ENCODE measurements around a stretch of chr1.

DNA sequence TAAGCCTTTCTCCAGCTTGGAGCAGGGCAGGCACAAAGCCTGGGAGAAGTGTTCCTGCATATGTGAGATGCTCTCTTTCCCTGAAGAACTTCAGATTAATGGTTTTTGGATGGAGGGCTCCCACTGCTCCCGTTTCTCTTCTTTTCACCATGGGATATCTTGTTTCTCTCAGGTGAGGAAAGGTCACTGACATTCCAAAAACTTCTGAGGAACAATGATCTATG lies 95.8 kb downstream of the JAK1 start:
- RRBS, result no CpG with 5 or more reads among the region's 1 CpG

- RRBS, result no CpG with 5 or more reads among the region's 6 CpGs
Observed at GRCh38 chr1:64872031-64873028, 94.0 kb downstream of the JAK1 start.

GRCh38 chr1:64894050-64894509 lies 72.3 kb downstream of the JAK1 start:
- RRBS, result no CpG with 5 or more reads among the region's 7 CpGs

- RRBS, result no CpG with 5 or more reads among the region's 5 CpGs
Observed at GRCh38 chr1:64905179-64905488, 61.2 kb downstream of the JAK1 start.

DNA sequence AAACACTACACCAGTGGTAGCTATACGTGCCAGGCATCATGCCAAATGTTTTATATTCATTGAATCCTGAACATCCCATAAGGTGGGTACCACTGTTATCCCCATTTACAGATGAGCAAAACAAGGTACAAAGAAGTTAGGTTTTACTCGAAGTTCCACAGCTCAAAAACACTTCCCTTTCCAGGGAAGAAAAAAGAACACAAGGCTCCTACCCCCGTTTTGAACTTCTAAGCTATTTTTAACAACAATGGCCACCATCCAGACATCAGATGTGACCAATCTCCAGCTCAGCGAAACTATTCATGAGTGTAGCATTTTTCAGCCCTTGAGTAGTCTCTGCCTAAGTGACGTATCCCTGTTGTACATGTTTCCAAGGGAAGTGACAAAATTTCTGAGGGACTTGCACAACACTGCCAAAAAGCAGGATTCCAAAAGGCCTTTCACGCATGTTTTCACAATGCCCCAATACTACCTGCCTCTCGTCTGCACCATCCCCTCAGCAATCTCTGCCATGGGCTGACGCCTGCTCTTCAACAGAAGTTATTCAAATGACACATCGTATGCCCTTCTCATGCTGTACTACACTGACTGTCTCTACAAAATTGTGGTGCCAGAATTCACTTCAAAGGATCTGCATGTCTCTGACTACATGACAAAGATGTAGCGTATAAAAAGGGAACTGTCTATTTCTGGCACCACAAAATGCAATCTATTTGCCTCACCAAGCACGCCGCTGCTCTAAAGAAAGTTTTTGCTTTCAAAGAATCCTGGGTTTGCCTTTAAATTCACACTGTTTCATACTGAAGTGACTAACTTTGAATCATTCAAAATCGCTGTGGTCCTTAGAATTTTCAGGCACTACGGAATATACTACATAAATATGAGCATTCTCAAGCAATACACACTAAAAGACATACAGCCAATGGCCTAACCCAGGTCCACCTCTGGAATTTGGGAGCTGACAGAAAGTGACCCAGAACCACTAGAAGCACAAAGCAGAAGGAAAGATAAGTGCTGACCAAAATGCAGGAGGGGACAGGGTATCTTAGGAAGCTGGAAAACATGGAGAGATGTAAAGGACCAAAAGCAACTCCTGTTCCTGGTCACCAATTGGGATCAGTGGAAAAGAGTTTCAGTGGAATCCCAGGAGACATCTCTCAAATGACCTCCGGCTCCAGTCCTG lies 32.9 kb downstream of the JAK1 start:
- RRBS, result no CpG with 5 or more reads among the region's 15 CpGs

- RRBS, result 6% methylated on average over 8 of the region's 20 CpGs
Observed at GRCh38 chr1:64965466-64965869, 881 bp downstream of the JAK1 start.

DNA sequence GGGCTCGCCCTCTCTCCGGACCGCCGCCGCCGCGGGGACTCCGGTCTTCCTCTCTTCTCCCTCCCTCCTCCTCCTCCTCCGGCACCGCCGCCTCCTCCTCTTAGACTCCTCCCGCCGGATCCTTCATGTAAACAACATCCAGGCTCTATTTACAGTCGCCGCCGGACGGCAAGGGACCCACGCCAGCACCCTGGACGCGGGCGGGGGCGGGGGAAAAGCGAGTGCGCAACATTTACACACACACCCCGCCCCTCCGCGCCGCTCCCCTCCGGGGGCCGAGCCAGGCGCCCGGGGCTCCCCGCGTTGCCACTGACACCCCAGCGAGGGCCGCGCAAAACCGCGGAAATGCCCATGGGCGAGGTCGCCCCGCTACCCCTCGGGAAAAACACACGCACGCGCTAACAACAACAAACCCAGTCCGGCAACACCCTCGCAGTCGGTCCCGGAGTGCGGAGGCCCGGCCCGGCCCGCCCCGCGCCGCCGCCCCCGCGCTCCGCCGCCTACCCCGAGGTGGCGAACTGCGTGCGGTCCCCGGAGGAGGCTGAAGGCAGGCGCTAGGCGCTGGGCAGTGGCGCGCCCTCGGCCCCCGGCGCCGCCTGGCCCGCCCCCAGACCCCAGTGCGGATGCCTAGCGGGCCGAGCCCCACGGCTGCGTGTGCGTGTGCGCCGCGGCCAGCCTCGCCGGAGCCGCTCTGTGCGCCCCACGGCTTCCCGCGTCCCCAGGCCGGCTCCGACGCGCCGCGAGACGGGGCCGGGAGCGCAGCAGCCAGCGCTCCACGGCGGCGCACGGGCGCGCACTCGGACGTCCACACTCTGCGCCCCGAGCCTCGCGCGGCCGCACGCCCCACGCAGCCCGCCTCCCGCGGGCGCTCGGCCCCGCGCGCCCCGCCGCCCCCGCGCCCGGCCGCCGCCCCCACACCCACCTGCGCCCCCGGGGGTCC lies 81.1 kb upstream of the AK4 start:
- RRBS, result 3% methylated on average over 27 of the region's 135 CpGs

DNA sequence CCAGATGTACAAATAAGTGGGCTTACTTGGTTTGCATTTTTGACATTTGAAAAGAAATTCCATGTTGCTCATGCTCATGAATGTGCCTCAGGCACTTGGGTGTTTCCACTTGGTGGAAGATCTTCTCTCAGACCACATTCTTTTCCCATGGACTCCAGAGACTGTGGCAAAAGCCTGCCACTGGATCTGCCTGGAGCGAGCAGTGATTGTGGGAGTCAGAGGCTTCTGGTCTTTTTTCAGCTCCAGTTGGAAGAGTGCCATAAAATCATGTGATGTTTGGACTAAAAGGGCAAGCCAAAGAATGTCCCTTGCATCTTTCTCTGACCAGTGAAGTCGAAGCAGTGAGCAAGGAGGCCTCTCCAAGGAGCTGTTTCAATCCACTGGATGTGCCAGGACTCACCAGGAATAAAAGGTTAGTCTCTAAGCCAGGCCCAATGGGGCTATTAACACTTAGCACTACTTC lies 61.4 kb upstream of the DNAJC6 start:
- RRBS, result no CpG with 5 or more reads among the region's 2 CpGs

GRCh38 chr1:65254231-65254743 lies 55.1 kb upstream of the DNAJC6 start:
- RRBS, result 5% methylated on average over 26 of the region's 73 CpGs

- RRBS, result no CpG with 5 or more reads among the region's 1 CpG
Observed at GRCh38 chr1:65292992-65293481, 16.3 kb upstream of the DNAJC6 start.

- RRBS, result no CpG with 5 or more reads among the region's 9 CpGs
Observed at GRCh38 chr1:65429790-65430393, 9.4 kb downstream of the LEPR start.

- RRBS, result no CpG with 5 or more reads among the region's 4 CpGs
Observed at GRCh38 chr1:65476011-65476852, 55.8 kb downstream of the LEPR start.

DNA sequence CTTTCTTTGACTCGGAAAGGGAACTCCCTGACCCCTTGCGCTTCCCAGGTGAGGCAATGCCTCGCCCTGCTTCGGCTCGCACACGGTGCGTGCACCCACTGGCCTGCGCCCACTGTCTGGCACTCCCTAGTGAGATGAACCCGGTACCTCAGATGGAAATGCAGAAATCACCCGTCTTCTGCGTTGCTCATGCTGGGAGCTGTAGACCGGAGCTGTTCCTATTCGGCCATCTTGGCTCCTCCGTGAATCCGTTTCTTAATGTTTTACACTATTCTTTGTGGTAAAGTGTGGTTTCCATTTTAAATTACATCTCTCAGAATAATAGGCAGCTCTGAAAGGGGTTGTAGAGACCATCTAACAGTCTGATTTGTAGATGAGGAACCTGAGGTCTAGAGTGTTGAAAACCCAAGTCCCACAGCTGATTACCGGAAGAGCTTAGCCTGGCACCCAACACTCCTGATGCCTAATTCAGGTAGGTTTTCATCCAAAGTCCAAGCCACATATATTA lies 143.9 kb downstream of the LEPR start:
- RRBS, result no CpG with 5 or more reads among the region's 16 CpGs

DNA sequence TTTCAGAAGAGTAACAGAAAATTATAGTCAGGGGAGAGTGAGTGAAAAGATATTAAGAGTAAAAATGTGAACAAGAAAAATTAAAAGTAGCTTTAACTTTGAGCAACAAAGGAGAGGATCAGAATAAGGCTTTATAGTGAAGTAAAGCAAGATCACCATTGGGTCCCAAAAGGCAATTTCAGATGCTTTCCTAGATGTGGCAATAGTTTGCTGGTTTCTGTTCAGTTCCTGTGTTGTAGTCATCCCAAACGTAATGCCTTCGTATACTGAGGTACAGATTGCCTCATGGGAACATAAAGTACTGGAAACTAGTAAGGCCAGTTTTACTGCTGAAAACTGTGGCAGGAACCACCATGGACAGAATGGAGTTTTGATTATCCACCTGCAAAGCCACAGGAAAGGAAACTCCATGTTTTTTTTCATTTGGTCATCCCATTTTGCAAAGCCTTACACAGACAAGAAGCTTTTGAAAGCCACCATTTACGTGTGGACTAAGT lies 283.5 kb upstream of the SGIP1 start:
- RRBS, result no CpG with 5 or more reads among the region's 3 CpGs

- RRBS, result no CpG with 5 or more reads among the region's 1 CpG
Observed at GRCh38 chr1:66294694-66295082, 239.3 kb upstream of the SGIP1 start.

- RRBS, result no CpG with 5 or more reads among the region's 2 CpGs
Observed at GRCh38 chr1:66296281-66296656, 237.7 kb upstream of the SGIP1 start.

DNA sequence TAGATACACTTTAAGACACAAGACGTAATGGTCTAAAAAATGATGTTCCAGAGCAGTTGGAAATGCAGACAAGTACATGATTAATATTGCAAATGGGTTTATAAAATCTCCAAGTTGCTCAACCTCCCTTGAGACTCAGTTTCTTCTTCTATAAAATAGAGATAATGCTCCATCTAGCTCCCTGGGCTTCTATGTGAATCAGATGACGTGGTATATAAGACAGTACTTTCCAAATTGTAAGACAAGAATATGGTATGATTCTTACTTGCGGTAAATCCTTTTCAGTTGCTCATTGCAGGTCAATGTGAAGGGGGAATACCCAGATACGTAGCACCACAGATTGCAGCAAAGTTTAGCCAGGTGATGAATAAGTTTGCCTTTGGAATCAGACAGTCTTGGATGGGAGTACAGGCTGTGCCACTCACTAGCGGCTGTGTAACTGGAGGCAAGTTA lies 224.7 kb upstream of the SGIP1 start:
- RRBS, result no CpG with 5 or more reads among the region's 5 CpGs

DNA sequence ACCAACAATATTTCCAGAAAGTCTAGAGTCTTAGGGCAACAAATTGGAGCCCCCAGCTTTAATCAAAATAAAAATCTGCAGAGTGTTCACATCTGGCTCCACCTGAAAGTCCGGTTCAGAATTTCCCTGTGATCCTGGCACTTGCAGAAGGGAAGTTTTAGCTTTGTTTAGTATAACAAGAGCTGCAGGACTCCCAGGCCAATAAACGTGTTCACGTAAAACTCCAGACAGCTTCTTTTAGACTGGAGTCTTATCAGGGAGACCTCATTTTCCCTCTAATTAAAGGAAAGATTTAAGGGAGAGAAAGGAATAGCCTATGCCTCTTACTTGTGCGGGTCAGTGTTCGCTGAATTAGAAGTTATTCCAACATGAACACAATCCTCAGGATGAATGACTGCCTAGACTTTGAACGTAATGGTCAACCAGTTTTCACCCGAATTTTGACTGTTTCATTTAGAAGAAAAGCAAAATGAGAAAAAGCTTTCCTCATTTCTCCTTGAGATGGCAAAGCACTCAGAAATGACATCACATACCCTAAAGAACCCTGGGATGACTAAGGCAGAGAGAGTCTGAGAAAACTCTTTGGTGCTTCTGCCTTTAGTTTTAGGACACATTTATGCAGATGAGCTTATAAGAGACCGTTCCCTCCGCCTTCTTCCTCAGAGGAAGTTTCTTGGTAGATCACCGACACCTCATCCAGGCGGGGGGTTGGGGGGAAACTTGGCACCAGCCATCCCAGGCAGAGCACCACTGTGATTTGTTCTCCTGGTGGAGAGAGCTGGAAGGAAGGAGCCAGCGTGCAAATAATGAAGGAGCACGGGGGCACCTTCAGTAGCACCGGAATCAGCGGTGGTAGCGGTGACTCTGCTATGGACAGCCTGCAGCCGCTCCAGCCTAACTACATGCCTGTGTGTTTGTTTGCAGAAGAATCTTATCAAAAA lies 202.1 kb upstream of the SGIP1 start:
- RRBS, result no CpG with 5 or more reads among the region's 17 CpGs

- RRBS, result no CpG with 5 or more reads among the region's 10 CpGs
Observed at GRCh38 chr1:66372170-66373156, 161.5 kb upstream of the SGIP1 start.

All from UCH-1 (cell line).